ENCODE data around the gene BUD31.

GRCh38 chr7:98949269-98950131, 71.2 kb downstream of the TRRAP start:
- PRO-cap = no peak

DNA sequence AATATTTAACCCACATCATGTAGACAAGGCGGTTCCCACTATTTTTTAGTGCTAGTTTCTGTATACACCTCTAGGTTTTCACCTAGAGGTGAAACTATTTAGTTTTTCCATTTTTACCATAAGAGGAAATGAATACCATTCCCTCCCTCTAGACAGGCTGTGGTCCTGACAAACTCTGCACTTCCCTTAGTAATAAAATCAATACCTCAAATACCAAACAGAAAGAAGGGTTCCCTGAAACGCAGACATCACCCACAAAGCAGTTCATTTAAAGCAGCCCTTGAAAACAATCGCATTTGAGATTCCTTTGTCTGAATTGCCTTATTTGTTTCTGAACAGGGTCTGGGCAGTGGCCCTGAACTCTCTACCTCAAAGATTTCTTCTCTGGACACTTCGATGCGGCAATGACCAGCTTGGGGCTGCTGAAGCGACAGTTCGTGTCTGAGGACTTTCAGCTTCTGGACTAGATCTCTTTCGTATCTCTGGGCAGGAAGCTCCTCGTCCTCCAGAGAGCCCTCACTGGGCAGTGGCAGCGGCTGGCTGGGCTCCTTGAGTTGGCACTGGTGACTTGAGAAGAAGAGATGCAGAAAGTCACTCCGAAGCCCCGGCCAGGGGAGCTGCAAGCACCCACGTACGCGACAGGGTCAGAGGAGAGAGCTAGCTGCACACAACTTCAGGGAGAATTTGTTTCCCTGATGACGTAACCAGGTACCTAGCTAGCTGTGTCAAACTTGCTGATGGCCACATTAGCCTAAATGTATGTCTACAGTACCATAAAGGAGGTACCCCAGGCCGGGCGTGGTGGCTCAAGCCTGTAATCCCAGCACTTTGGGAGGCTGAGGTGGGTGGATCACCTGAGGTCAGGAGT, 96.4 kb downstream of the SMURF1 start:
- PRO-cap = no peak

DNA sequence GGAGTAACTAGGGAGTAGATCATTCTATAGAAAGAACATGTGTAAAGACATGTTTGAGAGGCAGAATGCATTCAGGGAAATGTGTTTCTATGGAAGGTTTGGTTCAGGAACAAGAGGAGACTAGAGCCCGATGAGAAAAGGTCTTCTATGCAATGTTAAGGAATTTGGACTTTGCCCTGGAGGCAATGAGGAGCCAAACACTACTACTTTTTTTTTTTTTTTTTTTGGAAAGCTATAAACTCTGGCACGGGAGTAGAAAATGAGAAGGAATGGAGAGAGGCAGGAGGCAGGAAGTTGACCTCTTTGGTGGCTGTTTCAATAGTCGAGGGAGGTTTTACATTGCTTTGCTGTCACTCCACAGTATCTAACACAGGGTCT, 44.9 kb downstream of the SMURF1 start:
- PRO-cap = no peak

- PRO-cap = no peak
These were observed 40.1 kb downstream of the SMURF1 start for GRCh38 chr7:99103731-99104327.

- PRO-cap = no peak
These were observed 34.5 kb downstream of the SMURF1 start for GRCh38 chr7:99109105-99110182.

DNA sequence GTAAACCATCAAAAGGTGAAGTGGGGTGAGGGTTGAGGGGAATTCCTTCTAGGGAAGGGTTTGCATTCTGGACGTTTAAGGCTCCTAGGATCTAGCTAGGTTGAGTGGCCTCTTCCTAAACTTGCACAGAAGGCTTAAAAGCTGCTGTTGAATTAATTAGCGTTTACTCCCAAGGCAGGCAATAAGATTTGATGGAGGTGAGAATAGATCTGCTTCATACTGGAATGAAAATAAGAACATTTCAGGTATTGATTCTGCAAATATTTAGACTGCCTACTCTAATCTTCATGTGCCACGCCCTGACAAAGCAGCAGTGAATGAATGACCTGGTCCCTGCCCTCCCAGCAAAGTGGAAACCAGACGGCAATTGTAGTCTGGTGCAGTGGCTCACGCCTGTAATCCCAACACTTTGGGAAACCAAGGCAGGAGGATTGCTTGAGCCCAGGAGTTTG, 11.4 kb upstream of the KPNA7 start:
- PRO-cap = no peak

- PRO-cap = no peak
These were observed 9.3 kb downstream of the PDAP1 start for GRCh38 chr7:99398837-99399743.

GRCh38 chr7:99408511-99409305, at the start of gene BUD31:
Gene BUD31 (plus strand): TSS chr7:99408969.
- PRO-cap = bidirectional peak, plus-strand start at chr7:99408658, minus-strand start at chr7:99408591; bidirectional peak, plus-strand start at chr7:99408969, minus-strand start at chr7:99408826; unidirectional peak, minus-strand start at chr7:99409207

- PRO-cap = no peak
These were observed 9.9 kb downstream of the ATP5MF start for GRCh38 chr7:99455683-99456904.

- PRO-cap = no peak
These were observed 2.7 kb downstream of the ZNF655 start for GRCh38 chr7:99561003-99561597.

DNA sequence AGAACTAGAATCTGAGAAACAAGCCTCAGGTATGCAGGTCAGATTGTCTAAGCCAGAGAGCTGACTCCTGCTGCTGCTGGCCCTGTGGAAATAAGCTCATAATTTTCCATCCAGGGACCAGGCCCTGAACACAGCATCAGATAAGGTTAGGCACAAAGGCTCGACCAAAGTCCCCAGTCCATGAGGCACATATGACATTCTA, 5.1 kb downstream of the CYP3A7 start:
- PRO-cap = no peak

GRCh38 chr7:99781384-99782396, 2.3 kb downstream of the CYP3A4 start:
- PRO-cap = no peak

DNA sequence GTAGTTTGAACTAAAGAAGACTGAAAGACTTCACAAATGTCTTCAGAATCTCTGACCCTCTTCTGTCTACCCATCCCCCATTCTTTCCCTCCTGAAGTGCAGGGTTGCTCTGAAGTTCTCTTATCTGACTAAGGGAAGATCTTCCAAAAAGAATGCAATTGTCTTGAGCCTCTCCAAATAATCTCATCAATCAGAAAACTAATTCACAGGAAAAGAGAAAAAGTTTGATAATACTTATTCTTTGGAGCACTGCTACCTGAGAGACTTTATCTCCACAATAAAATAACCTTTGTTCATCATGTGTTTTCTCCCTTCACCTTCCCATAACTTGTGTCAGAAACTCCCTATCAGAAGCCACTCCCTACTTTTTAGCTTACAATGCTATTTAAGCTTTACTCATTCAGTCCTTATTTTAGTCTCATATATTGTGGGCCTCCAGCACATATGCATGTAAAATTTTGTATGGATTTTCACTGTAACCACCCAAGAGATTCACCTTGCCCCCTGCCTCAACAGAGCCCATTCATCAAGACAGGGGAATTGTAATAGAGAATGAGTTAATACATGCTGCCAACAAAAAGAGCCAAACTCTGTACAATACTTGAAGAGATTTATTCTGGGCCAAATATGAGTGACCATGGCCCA, 1.0 kb downstream of the CYP3A43 start:
- PRO-cap = no peak

DNA sequence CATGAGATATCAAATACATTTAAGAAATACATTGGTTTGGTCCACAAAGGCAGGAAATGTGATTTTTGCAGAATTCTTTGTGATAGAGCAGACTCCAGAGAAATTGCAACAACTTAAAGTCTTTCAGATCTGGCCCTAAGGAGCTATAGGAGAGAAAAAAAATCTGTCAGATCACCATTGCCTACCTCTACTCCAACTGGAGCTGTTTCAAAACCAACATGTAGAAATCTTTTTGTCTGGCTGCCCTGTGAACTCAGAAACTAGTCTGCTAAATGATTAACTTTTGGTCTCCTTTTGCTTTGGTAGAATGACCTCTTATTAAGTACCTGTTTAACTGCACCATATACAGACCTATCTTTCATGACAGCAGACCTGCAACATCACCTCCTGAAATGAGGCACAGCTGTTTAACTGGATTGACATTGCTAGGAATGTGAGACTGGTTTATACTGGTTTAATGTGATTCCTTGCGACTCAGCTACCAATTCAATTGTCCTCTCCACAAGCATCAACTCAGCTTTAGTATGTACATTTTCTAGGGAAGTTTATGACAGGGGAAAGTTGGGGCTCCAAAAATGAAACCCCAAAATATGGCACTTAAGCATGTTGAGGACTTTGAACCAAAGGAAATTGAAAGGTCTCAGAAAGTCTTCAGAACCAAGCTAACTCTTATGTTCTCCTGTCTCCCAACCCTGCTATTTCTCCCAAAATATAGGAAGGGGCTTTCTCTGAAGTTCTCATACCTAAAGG, 1.8 kb downstream of the CYP3A43 start:
- PRO-cap = no peak

GRCh38 chr7:99859931-99860818, 16.7 kb downstream of the OR2AE1 start:
- PRO-cap = no peak

GRCh38 chr7:99893475-99894202, 16.8 kb upstream of the OR2AE1 start:
- PRO-cap = no peak

GRCh38 chr7:99980343-99980891, 4.6 kb upstream of the AZGP1 start:
- PRO-cap = no peak

DNA sequence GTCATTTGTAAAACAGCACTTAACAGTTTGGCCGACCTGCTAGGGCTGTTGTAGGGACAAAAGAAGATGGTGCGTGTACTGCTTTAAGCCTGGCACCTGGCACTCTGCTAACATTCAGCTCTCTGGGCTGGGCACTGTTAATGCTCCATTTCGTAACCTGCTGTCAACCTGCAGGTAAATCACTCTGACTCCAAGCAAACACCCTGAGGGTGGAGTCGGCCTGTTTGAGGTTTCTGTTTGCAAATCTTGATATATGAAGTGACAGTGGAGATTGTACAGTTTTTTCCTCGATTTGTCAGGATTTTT, 7.3 kb downstream of the ZKSCAN1 start:
- PRO-cap = no peak

GRCh38 chr7:100034102-100035320, 15.1 kb upstream of the ZSCAN21 start:
- PRO-cap = no peak

DNA sequence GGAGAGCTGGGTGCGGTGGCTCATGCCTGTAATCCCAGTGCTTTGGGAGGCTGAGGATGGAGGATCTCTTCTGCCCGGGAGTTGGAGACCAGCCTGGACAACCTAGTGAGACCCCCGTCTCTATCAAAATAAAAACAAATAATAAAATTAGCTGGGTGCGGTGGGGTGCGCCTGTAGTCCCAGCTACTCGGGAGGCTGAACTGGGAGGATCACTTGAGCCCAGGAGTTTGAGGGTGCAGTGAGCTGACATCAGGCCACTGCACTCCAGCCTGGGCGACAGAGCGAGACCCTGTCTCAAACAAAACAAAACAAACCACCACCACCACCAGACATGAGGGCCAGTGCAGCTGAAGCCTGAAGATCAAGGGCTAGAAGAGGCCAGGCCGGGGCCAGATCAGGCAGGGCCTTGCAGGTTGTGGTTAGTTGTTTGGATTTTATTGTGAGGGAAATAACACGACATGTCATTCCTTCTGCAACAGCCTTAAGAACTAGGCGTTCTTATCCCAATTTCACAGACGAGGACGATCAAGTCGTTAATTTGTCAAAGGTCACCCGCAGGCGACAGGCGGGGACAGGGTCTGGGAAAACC, 461 bp upstream of the COPS6 start:
- PRO-cap = unidirectional peak, plus-strand start at position 328 of the sequence

Measured in SUDHL5 (cell line).